Aorta (tissue), 1 donor: ENCODE data around the gene GRB2.

- PRO-cap: no peak
These were observed 18.5 kb downstream of the GRIN2C start for GRCh38 chr17:74840892-74841931.

DNA sequence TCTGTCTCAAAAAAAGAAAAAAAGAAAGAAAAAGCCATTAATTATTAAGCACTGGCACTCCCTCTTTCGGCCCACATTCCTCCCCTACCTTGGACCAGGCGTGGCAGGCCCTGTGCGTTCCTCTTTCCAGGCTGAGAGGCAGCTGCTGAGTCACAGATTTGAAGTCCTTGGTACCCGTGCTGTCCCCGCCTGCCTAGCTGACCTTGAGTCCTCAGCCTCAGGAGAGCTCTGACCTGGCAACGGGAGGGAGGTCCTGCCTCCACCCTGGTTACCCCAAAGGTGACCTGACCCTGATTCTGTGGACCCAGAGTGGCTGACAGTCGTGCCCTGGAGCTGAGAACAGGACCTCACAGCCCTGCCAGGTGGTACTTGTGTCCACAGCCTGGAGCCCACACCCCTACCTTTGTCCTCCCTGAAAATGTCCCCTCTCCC is 4.3 kb downstream of the CDR2L start:
- PRO-cap: no peak

DNA sequence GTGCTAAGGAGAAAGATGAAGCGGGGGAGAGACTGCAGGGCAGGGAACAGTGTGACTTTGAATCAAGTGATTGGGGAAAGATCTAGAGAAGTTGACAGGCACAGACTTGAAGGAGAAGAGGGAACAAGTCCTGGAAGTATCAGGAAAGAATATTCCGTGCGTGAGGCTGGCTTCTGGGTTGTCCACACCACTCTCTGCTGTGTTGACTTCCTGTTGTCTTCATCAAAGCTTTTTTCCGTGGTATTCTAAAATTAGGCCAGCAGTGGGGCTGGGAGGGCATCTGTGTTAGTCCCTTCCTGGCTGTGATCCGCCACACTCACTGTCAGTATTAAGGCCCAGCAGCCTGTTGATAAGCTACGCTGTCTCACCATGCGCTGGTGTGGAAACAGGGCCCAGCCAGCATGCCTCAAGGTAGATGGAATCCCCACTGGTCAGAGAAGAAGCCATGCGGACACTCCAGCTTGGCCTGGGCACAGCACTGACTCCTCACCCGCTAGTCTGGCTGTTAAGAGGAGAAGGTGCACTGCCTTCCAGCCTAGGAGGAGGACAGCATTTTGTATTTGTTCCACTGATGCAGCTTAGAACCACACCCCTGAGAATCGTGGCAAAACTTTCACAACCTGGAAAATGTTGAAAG is 11.3 kb downstream of the CDR2L start:
- PRO-cap: no peak

- PRO-cap: no peak
These were observed 14.5 kb downstream of the ATP5PD start for GRCh38 chr17:75032208-75032779.

- PRO-cap: no peak
These were observed 12.6 kb downstream of the ATP5PD start for GRCh38 chr17:75034230-75034417.

- PRO-cap: no peak
These were observed 4.3 kb upstream of the NT5C start for GRCh38 chr17:75135769-75136403.

DNA sequence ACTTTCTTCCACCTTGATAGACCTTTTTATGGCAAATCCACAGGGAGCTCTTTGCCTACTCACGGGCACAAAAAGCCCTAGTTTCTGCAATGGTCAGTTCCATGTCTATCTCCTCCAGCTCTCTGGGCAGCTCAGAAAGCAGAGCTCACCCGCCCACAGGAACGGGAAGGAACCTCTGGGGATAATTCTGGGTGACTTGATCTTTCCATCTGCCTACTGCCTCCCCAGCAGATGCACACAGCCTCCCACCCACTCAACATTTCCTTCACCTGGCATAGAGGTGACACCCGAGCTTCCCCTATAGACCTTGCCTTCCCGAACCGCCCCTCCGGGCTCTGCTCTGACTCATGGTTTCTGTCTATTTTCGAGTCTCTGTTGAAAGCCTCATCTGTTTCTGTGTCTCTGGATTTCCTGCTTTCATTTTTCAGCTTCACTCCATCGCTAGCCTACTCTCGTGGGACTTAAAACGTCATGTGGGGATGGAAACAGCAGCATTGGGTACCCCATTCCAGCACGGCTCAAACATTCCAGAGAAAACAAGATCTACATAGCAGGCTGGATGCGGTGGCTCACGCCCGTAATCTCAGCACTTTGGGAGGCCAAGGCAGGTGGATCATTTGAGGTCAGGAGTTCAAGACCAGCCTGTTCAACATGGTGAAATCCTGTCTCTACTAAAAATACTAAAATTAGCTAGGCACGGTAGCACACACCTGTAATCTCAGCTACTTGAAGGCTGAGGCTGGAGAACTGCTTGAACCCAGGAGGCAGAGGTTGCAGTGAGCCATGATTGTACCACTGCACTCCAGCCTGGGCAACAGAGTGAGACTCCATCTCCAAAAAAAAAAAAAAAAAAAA is 11.3 kb downstream of the GGA3 start:
- PRO-cap: no peak

DNA sequence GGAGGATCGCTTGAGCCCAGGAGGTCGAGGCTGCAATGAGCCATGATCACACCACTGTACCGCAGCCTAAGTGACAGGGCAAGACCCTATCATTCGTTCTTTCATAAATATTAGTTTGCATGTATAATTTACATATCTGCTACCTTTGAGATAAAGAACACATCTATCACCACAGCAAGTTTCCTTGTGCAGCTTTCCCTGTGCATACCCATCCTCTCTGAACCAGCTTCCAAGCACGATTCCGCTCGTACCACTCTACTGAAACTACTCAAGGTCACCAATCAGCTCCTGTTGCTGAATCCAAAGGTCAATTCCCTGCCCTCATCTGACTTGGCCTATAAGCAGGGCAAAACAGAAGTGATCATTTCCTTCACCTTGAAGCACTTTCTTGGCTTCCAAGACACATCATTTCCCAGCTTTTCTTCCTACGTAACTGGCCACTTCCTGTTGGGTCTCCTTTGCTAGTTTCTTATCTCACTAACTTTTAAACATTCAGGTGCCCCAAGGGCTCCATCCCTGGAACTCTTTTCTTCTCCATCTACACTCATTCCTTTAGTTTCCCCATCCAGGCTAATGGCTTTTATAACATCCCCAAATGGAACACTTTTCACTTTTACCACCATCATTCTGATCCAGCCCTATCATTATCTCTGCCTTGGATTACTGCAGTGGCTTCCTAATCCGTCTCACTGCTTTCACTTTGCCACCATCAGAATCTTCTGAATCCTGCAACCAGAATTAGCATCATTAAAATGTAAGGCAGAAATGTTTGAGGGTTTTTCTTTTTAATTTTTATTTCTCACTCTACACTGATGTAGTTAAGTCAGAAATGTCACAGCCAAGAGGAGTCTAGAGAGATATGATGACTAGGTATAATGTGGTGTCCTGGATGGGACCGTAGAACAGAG is 48.8 kb downstream of the GRB2 start:
- PRO-cap: no peak

DNA sequence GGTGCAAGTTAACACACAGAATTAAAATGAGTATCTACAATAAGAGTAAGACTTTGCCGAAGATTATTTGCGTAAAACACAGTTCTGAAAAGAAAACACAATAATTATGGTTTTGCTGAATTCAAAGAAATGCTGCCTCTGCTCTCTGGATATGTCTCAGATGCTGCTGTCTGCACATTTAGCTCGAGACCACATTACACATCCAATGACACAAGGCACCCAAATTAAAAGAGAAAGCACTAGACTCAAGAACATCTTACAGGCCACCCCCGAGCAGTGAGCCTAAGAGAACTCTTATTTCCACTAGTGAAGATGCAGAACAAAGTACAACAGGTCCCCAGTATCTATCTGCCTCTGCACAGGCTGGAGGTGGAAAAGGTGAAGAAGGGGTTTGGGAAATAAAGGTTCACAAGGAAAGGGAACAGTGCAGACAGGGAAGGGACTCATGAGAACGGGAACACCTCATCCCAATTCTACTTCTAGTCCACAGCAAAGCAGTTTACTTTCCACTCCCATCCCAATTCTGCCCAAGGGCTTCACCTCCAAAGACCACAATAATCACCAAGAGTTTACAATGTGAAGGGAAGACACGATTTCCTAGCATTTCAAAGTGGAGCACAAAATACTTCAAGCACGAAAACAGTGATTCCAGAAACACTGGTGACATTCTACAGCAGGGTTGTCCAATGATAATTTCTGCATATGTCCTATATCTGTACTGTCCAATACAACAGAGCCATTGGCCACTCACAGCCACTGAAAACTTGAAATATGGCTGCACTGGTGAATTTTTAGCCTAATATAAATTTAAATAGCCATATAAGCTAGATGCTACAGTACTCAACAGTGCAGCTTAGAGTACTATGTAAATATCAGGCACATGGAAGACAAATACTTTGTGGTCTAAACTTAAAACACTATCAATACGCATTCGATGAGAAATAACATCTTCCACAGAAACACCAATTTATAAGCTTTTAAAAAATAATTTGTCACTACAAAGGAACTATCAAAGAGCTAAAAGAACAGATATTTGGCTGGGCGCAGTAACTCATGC is 33.2 kb downstream of the GRB2 start:
- PRO-cap: no peak

GRCh38 chr17:75390855-75391192 is 14.7 kb downstream of the GRB2 start:
- PRO-cap: no peak

DNA sequence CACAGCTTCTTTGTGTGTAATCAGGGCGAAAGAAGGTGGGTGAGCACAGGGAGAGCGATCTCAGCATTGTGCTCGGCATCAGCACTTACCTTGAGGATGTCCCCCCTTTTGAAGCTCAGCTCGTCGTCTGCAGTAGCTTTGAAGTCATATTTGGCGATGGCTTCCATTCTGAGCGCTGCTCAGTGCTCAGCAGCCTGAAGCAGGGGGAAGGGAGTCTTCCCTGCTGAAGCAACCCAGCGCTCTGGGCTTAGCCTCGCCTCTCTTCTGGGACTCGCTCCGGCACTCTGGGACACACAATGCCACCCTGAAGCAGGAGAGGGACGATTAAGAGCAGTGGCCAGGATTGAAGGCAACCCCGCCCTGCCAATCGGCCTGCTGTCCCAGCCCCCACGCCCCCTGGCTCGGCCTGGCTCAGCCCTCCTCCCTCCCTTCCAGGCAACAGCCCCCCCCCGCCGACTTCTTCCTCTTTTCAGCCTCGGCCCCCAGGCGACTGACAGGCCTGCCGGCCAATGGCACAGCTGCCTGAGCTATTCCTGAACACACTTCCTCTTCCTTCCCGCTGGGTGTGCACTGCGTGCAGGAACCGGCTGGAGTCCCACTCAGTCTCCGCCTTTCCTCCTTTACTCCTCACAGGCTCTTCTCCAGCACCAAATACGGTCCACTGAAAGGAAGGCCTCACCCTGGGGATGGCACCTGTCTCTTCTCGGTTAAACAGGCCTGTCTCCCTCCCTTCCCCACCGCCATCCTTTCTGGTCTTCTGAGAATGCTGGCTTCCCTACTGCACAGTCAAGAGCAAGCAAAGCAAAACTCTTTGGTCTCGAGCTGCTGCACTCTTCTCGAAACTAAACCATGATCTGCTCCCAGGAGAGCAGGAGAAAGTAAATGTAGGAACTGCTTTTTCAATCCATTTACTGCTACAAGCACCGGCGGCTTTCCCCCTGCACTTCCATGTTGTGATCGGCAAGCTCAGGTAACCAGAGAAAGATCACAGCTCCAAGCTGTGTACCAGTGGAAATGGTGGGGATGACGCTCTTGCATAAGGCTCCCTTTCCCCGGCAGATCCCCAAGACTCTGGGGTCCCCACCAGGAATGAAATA is 11.7 kb downstream of the GRB2 start:
- PRO-cap: bidirectional peak, plus-strand start at position 570 of the sequence, minus-strand start at position 403 of the sequence

- PRO-cap: unidirectional peak, minus-strand start at chr17:75405667
These were observed at the start of gene GRB2 for GRCh38 chr17:75405387-75405947. Gene GRB2, minus strand, starts transcription at chr17:75405678.

DNA sequence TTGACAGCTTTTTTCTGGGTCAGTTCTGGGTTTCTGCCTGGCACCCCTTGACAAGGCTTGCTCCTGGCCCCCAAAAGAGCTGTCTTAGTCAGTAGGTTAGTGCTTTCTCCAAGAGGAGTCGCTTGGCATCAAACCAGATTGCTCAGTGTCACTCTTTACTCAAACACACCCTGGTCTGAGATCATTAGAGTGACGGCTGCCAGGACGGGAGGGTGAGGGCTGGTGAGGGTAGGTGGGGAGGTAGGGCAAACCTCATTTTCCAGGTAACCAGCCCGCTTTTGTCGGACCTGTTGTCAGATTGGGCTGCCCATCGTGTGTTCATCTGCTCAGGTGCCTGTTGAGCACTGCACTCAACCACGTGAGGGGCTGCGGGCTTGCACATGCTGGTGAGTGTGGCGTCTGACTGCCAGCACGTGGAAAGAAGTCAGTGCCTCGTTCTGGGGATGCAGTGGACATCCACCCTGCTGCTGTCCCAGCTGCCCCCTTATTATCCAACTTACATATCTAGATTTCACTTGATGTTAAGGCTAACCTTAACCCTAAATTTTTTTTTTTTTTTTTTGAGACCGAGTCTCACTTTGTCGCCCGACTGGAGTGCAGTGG is 12.5 kb downstream of the TMEM94 start:
- PRO-cap: no peak

- PRO-cap: no peak
These were observed 15.7 kb downstream of the CASKIN2 start for GRCh38 chr17:75499509-75500234.

GRCh38 chr17:75517311-75518202 is 1.2 kb downstream of the TSEN54 start:
- PRO-cap: no peak

GRCh38 chr17:75524380-75524866 is 1.1 kb upstream of the LLGL2 start:
- PRO-cap: no peak

DNA sequence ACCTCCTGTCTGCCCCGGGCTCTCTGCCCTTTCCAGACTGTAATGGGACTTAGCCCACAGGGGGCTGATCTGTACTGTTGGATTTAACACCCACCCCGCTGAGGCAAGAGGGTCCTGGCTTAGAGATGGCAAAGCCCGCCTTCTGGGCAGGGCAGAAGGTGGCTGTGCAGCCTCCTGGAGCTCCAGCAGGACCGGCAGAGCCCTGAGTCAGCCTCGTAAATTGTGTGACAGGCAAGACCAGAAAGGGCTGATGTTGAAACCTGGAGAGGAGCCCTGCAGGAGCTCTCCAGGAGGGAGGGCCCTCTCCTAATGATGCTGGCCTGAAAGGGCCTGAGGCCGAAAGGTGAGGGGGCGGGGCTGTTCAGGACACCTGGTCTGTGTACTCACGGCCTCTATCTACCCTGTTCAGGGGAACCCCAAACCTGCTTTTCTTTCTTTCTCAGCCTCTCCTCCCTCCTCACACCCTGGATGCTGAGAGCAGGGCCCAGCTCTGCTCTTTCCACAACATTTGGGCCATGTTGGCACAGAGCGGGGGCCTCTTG is 22.5 kb upstream of the MYO15B start:
- PRO-cap: no peak

DNA sequence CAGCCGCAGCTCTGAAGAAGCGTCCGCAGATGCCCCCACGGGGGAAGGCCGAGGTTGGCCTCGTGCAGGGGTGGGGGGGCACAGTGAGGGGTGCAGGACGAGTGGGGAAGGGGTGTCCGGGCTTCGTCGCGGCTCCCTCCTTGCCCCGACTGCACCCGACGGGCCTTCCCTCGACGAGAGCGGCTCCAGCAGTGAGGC is 2.0 kb downstream of the MYO15B start:
- PRO-cap: no peak

DNA sequence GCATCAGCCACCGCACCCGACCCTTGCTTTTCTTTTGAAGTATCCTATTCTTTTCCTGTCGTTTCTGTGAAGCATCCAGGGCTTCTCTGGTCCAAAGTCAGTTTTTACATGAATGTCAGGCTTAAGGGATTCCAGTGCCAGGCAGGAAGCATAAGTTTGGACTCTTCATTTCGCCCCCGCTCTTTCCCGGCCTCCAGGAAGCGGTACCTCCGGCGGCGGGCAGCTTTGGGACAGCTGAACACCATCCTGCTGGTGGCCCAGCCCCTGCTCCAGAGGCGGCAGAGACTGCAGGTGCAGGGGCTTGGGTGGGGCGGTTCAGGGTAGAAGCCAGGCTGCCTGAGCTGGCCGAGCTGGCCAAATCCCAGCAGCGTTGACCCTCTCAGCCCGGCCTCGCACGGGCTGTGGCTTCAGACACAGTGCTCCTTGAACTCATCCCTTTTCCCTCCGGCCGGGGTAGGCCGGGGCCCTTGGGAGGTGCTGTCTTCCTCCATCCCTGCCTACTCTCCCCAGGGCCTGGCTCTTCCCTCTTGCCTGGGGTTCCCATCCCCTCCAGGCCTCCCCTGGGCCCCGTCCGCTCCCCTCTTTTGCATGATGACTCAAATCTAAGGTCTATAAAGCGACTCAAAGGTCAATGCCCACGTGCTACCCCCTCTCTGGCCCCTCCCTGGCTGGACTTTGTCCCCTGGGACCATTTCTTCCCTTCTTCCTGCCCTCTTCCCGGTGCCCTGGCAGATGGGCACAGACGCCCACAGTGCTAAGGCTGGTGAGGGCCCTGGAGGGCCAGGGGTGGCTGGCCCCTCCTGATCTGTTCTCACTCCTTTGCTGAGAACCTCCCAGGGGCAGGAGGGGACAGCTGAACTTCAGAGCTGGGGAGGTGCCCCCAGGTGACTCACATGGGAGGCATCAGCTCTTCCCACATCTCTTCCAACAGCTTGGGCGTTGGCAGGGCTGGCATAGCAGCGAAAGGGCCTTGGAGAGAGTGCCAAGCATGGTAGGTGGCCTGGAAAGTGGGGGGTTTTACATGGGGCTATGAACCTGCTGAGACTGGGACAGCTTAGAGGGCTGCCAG is 22.7 kb downstream of the MYO15B start:
- PRO-cap: no peak

- PRO-cap: no peak
These were observed 3.7 kb upstream of the SMIM6 start for GRCh38 chr17:75642304-75642783.